MCF 10A (cell line): ENCODE measurements around the gene MFSD10.

DNA sequence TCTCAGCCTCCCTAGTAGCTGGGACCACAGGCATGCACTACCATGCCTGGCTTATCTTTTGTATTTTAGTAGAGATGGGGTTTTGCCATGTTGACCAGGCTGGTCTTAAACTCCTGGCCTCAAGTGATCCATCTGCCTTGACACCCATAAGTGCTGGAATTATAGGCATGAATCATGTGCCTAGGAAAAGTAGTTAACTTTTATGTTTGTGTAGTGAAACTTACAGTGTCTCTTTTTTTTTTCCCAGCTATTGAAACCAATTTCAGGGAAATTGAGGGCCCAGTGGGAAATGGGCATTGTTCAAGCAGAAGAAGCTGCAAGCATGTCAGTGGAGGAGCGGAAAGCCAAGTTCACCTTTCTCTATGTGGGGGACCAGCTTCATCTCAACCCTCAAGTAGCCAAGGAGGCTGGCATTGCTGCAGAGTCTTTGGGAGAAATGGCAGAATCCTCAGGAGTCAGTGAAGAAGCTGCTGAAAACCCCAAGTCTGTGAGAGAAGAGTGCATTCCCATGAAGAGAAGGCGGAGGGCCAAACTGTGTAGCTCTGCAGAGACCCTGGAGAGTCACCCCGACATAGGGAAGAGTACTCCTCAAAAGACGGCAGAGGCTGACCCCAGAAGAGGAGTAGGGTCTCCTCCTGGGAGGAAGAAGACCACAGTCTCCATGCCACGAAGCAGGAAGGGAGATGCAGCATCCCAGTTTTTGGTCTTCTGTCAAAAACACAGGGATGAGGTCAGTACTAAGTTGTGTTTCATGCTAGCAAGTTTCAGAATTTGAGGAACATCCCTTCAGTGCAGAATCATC lies 46.9 kb downstream of the NSD2 start:
- PRO-cap = unidirectional peak, minus-strand start at position 552 of the sequence
- RRBS = no CpG with 5 or more reads among the region's 5 CpGs

GRCh38 chr4:2361230-2362214 lies 56.9 kb downstream of the ZFYVE28 start:
- PRO-cap = no peak
- RRBS = no CpG with 5 or more reads among the region's 25 CpGs

DNA sequence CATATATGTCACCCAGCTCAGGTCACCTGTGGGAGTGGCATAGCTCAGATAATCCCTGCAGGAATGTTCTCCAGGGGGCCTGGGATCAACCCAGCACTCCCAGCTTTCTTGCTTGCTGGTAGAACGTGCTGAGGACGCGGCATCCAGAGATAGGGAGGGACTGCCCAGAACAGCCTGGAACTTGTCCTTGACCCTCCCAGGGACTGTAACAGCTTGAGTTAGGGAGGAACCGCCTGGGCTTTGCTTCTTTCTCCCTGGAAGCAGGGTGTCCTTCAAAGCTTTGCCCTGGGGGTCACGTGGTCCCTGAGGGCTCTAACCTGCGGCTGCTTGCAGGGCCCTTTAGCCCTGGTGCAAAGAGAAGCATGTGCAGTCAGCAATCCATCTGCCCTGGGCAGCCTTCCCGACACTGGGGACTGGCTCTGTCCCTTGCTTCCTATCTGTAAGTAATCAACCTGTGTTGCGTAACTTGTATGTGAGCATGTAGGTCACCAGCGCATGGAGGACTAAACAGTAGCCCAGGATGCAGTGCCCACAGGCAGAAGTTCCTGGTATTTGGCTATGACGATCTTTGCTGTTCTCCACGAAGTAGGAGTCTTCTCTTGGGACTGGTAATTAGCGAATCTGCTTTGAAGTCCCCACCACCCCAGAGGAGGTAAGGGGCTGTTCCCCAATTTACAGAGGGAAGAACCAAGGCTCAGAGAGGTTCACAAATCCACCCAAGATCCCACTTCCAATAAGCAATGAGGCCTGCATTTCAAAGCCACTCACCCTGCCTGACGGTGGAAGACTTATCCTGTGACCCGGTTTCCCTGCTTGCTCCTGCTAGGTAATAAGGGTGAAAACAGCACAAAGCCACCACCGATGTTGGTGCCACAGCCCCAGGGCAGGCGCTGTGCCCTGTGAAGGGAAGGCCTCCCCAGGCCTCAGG lies 55.0 kb downstream of the ZFYVE28 start:
- PRO-cap = no peak
- RRBS = no CpG with 5 or more reads among the region's 16 CpGs

DNA sequence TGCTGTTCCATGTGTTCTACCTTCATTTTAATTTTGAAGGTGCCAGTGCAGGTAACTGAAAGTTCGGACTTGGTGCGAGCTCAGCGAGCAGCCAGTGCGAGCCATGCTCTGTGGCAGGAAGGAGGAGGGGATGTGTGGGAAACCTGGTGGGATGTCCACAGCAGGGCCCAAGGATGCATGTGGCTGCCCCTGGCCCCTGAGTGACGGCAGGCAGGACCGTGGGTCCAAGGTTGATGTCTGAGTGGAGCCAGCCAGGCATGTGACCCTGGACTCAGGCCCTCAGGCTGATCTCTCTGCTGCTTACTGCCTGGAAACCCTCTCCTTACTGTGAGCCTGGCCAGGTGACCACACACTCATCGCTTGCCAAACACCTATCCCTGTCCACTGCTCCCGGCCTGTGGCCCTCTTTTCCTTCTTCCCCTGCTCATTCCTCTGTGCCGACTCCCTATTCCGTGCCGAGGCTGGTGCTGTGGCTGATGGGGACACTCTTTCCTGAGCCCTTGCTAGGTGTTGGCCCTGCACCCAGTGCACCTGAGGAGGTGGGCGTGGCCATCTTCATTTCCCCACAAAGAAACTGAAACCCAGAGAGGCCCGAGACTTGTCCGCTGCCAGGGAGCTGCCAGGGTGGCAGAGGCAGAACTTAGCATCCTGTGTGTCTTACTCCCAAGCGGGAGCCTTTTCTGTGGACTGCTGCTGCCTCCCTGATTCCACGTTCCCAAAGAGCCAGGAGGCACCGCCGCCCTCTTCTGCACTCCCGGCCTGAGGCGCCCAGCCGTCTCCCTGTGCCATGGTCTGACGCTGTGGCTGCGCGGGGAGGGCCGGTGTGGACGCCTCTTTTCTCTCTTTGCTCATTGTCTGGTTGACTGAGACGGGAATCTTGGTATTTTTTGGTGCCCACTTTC lies 11.3 kb upstream of the RNF4 start:
- PRO-cap = no peak
- RRBS = 77% methylated on average over 7 of the region's 27 CpGs

DNA sequence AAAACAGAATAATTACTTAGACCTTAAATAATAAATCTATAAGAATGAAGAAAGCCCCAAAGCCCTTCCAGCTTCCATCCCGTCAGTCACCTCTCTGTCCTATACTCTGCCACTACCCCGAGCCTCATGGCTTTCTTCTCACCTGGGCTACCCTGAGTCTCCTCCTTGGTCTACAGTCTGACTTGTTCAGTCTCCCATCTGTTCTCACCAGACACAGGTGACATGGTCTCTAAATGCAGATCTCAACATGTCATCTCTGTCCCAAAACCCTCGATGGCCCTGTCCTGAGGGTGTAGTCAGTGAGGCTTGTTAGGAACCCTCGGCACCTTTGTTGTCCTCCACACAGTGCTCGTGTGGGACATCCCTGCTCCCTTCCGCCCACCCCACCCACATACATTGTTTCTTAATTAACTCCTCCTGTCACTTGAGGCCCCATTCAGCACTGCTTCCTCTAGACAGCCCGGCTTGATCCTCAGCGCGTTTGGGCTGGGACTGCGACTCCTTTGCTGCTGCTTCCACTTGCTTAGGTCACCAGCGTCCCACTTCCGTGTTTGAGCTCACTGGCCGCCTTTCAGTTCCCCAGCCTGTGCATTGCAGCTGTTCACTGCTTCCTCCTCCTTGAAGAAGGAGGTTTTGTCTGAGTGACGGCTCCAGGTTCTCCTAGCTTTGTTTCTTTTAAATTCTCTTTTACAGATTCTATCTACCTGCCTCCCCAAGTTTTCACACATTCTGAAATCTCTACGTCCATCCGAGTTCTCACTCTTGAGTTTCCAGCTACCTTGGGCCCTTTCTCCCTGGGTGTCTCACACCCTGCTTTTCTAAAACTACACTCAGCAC lies 16.0 kb downstream of the RNF4 start:
- PRO-cap = no peak
- RRBS = no CpG with 5 or more reads among the region's 16 CpGs

DNA sequence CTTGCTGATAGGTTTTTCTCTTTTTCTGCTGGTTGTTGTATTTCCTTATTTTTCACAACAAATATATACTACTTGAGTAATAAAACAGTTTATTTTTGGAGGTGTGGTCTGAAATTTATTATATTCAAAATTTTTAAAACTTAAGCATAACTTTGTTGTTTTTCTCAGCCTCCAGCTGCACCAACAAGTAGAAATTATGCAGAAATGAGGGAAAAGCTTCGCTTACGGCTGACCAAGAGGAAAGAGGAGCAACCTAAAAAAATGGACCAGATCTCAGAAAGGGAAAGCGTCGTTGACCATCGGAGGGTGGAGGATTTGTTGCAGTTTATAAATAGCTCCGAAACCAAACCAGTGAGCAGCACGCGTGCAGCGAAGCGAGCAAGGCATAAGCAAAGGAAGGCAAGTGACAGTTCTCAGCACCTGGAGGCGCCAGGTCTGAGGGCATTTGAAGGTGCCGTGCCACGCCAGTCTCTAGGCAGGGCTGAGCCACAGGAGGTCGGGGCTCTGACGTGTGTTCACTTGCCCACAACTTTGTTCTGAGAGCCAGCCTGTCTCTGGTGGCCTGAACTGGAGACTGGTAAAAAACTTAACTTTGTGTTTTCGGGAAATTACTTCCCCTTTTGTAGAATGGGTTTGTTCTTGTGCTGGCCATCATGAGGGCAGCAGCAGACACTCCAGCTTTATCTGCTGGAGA lies 59.8 kb downstream of the TNIP2 start:
- PRO-cap = no peak
- RRBS = no CpG with 5 or more reads among the region's 16 CpGs

- PRO-cap = no peak
- RRBS = no CpG with 5 or more reads among the region's 11 CpGs
Observed at GRCh38 chr4:2751092-2751660, 5.0 kb downstream of the TNIP2 start.

DNA sequence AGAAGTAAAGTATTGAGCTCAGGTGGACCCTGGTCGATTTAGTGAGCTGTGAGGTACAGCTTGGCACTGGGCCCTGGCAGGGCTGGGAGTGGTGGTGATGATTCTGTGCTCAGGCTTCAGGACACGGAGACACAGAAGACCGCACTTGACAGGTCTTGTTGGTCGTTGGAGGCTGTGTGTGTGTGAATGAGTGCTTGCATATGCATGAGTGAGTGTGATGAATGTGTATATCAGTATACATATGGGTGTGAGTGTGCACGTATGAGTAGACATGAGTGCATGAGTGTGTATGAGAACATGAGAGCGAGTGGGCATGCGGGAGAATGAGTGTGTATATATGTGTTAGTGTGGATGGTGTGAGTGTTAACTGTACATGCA lies 20.6 kb downstream of the SH3BP2 start:
- PRO-cap = no peak
- RRBS = no CpG with 5 or more reads among the region's 7 CpGs

DNA sequence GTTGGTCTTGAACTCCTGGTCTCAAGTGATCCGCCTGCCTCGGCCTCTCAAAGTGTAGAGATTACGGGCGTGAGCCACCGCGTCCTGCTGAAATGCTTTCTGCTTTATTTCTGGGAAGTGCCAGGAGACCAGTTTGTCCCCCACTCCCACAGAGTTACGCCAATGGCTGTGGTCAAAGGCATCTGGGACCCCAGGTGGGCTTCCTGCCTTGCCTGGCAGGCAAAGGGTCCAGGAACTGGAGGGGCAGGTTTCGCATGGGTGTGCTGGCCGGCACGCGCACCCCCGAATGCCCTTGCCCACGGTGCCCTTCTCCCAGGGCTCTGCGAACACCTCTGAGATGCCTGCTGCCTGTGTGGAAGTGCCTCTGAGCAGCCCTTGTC lies 13.1 kb upstream of the ADD1 start:
- PRO-cap = no peak
- RRBS = no CpG with 5 or more reads among the region's 14 CpGs

DNA sequence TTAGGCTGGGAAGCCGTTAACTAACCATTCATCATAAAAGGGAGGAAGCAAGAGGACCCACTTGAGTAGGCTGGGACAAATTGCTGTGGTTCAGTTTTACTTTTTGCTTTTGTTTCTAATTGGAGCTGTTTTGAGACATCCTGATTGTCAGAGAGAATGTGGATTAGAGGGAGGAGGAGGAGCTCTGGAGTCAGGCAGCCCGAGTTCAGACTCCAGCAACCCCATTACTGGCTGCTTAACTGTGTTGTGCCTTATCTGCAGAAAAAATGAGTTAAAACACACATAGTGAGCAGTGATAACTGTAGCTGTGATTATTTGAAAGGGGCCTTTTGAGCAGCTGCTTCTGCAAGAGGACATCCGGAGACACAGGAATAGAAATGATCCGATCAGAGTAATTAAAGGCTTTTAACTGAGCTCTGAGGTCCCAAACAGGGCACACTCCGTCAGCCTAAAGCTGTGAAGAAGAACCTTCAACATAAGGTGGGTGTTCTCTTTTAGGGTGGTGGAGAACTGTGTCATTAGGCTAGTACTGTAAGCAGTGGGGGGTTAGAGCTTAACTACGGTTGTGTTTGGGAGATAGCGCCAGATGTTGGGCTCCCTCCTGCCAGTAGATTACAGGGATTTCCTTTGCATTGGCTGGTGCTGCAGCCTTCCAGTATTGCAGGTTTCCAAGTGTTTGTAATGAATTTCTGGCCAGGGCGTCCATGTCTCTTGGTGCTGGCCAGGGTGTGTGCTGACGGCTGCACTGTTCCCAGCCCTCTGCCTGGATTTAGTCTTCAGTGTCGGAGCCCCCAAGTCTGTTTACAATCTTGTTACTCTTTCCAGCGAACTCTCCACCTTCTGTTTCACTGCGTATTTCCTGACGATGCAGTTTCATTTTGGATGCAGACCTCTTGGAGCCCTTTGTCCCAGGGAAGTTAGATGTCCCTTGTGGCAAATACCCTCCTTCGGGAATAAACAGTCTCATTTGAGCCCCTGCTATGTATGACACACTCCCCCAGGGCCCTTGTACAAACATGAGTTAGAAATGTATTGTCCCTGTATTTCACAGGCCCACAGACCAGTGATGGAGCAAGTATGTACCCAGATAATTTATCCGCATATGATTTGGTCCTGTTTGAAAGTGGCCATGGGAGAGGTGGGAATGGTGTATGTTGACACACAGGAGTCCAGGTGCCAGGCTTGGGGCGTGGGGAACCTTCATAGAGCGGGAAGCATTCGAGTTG lies 24.4 kb downstream of the ADD1 start:
- PRO-cap = no peak
- RRBS = no CpG with 5 or more reads among the region's 18 CpGs

GRCh38 chr4:2875649-2876283 lies 32.1 kb downstream of the ADD1 start:
- PRO-cap = no peak
- RRBS = no CpG with 5 or more reads among the region's 7 CpGs

GRCh38 chr4:2877773-2878413 lies 34.2 kb downstream of the ADD1 start:
- PRO-cap = no peak
- RRBS = no CpG with 5 or more reads among the region's 8 CpGs

- PRO-cap = no peak
- RRBS = no CpG with 5 or more reads among the region's 12 CpGs
Observed at GRCh38 chr4:2900516-2901265, 33.9 kb downstream of the MFSD10 start.

DNA sequence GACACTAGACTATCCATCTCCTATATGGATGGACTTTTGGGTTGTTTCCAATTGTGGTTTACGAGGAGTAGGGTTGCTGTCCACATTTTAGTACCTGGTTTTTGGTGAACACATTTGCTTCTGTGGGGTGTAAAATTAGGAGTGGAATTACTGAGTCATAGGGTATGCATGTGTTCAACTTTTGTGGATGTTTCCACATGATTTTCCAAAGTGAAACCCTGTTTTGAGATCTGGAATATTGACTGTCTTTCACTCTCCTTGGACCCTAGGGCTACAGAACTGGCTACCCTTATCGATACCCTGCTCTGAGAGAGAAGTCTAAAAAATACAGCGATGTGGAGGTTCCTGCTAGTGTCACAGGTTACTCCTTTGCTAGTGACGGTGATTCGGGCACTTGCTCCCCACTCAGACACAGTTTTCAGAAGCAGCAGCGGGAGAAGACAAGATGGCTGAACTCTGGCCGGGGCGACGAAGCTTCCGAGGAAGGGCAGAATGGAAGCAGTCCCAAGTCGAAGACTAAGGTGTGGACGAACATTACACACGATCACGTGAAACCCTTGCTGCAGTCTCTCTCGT lies 30.0 kb downstream of the MFSD10 start:
- PRO-cap = no peak
- RRBS = no CpG with 5 or more reads among the region's 15 CpGs

DNA sequence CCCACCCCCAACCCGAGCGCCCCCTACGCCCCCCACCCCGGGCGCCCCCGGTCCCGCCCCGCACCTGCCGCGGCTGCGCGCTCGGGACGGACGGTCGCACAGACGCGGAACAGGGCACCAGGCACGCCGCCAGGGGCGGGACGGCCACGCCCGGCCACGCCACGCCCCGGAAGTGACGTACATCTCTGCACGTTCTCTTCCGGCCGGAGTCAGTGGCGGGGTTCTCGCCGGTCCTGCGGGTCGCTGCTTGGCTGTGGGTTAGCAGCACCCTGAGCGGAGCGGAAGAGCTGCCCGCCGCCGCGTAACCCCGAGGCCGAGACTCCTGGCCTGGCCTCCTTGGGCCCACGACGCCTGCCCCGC lies at the start of gene MFSD10:
Gene MFSD10 (minus strand): TSS at position 121 of the 360 bp plus-strand sequence.
- PRO-cap = bidirectional peak, plus-strand start at position 212 of the sequence, minus-strand start at position 121 of the sequence
- RRBS = 4% methylated on average over 4 of the region's 47 CpGs

DNA sequence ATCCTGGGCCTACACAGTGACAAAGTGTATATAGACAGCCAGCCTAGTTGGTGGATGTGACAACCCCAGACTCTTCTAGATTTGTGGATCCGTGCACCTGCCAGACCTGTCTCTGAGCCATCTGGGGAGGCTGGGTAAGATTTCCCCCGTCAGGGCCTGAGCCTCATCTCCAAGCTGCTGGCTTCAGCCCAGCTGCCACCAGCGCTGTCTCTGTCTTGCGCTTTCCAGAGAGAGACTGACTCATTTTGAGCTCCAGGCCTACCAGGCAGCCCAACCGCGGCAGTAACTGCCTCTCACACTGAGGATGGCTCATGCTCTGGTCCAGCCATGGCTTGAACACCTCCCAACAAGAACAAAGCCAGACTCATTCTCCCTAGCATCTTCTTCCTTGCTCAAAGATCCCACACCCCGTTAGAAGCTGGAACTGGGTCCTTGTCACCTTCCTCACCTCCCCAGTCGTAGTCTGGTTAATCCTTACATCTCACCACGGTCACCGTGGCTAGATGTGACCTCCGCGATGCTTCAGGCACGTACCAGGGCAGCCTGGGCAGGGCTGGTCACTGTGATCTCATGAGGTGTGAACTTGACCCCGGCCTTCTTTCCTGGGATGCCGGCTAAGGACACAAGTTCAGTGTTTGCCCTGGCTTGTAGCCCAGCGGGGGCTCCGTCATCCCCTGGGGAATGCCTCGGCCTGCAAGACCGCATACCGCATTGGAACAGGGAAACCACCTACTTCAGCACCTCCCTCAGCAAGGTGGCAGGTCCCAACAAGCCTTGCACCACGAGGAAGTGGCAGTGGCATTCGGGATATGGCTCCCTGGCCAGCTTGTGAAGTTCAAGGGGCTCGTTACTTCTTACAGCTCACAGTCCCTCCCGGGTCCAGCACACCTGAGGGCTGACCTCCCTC lies 2.4 kb upstream of the MFSD10 start:
- PRO-cap = bidirectional peak, plus-strand start at position 296 of the sequence, minus-strand start at position 237 of the sequence; bidirectional peak, plus-strand start at position 795 of the sequence, minus-strand start at position 534 of the sequence
- RRBS = no CpG with 5 or more reads among the region's 24 CpGs

- PRO-cap = no peak
- RRBS = no CpG with 5 or more reads among the region's 8 CpGs
Observed at GRCh38 chr4:2957547-2958107, 5.6 kb downstream of the NOP14 start.

DNA sequence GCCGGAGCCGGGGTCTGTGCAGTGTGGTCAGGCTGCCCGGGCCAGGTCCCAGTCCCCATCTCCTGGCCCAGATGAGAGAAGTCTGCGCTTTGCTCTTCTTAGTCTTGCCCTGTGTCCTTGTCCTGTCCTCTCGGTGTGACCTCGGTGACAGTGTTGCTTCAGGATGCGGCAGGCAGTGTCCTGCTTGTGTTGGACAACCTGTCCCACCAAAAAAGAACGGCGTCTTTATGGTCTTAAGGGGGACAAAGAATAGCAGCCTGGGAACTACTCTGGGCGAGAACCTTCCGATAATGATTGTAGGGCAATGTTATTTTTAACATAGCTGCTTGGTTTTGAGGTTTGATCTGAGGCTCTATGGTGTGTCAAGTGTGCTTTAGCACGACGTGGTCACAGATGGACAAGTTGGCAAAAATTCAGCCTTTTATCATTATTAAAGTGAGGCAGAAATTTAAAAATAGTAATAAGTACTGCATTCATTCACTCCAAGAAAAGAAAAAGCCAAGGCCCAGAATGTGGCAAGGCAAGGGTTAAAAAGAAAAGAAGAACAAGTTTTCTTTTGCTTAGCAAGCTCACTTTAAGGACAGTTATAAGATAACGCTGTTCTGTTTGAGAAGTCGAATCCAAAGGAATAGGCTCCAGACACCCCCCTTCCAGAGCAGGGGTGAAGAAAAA lies 1.0 kb downstream of the GRK4 start:
- PRO-cap = no peak
- RRBS = 6% methylated on average over 1 of the region's 15 CpGs

DNA sequence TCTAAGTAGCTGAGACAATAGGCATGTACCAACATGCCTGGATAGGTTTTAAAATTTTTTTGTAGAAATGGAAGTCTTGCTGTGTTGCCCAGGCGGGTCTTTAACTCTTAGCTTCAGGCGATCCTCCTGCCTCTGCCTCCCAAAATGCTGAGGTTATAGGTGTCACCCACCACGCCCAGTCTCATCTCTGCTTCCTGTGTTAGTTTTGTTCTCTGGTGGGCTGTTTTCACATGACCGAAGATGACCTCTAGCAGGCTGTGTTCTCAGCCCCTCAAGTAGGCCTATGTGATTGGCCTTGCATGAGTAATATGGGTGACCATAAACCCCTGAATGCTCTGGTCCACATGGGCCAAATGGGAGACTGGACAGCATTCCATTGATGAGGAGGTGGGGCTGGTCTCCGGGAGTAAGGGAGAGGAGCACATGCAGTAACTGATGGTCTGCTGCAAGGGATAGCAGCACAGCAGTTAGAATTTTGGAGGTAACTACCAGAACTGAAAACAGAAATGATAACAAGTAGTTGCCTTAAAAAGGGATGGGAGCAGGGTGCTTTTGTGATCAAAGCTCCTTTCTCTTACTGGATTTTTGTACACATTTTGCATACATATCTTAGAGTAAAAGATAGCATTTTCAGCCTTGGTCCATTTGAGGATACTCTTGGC lies 56.6 kb upstream of the MSANTD1 start:
- PRO-cap = no peak
- RRBS = no CpG with 5 or more reads among the region's 5 CpGs

- PRO-cap = no peak
- RRBS = no CpG with 5 or more reads among the region's 9 CpGs
Observed at GRCh38 chr4:3192867-3193198, 56.1 kb upstream of the MSANTD1 start.